Measurements from ENCODE around the gene TBC1D8B.

GRCh38 chrX:106159553-106159946, 8.6 kb upstream of the PWWP3B start:
- PRO-cap: no peak
- RAMPAGE, long total RNA, 2 experiments: no peak in any of the 2 experiments

DNA sequence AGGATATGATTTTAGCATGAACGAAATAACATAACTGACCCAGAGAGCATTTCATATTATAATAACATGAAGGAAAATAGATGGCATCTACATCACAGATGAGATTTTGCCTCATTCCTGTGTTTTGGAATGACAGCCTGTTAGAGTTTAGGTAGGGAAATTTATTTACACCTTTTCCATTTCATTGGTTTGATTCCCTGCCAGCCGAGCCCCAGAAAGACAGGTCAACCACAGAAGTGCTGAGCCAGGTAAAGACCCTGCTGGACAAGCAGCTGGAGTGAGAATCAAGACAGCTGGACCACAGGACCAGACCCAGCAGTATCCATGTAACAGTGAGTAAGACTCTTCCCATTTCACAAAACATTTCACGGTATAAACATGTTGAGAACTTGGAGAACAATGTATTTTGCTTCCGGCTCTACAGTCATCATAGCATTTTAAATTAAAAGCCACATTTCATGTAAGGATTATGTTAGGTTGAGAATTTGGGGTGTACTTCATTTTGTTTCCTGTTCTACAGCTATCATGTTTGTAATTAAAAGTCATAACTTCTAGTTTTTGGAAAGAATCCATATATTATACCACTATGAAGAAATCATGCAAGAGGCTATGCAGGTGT, 2.8 kb downstream of the PWWP3B start:
- PRO-cap: no peak
- RAMPAGE, long total RNA, 2 experiments: no peak in any of the 2 experiments

- PRO-cap: no peak
- RAMPAGE, long total RNA, 2 experiments: no peak in any of the 2 experiments
These were observed 170.1 kb downstream of the PWWP3B start for GRCh38 chrX:106338240-106338651.

GRCh38 chrX:106693398-106694151, 32.9 kb upstream of the RNF128 start:
- PRO-cap: no peak
- RAMPAGE, long total RNA, 2 experiments: no peak in any of the 2 experiments

DNA sequence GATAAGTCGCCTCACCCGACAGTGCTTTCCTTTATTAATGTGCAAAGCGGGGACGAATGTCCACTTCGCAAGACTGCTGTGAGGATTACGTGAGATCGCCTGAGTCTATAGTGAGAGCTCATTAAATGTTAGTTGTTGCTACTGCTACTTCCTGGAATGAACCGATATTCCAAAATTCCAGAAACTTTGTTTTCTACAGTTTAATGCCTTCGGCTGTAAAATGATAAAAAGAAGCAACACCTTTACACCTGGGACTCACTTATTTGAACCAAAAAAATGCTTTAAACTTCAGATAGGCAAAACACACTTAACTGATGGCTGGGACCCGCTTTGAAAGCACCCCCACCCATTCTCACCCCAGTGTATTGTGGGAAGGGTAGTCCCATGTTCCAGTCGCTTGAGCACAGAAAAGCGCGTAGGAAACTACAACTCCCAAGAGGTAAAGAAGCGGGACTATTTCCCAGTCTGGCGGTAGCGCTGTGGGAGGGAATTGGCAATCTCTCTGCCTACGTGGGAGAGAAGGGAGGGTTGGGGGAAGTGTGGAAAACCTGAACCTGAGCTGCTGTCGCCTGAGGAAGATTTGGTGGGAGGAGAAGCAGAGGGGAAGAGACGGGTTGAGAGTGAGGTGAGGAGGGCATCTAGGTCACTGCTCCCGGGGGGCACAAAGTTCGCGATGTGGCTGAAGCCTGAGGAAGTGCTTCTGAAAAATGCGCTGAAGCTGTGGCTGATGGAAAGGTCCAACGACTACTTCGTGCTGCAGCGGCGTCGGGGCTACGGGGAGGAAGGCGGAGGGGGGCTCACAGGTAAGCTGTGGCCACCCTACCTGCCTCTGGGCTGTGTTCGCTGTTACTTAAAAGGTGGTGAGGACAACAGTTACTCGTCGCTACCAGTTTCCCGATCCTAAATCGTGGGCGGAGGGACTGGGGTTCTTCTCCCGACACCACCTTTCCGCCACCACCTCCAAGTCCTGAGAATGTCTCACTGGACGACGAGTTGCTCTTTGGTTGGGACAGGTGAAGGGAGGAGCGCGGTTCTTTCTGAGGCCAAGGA, at the start of gene TBC1D8B:
Gene TBC1D8B (plus strand): TSS at position 493 of the 1,050 bp plus-strand sequence.
- PRO-cap: bidirectional peak, plus-strand start at position 516 of the sequence, minus-strand start at position 351 of the sequence
- RAMPAGE, long total RNA, 2 experiments: start-site peak on the plus strand in 2 of 2 experiments, centred at positions 559 to 562 of the sequence, 22 to 95 reads per replicate

- PRO-cap: no peak
- RAMPAGE, long total RNA, 2 experiments: no peak in any of the 2 experiments
These were observed 1.5 kb downstream of the RIPPLY1 start for GRCh38 chrX:106901305-106902339.

- PRO-cap: no peak
- RAMPAGE, long total RNA, 2 experiments: no peak in any of the 2 experiments
These were observed 531 bp downstream of the NUP62CL start for GRCh38 chrX:107205610-107206194.

- PRO-cap: no peak
- RAMPAGE, long total RNA, 2 experiments: no peak in any of the 2 experiments
These were observed 118.4 kb downstream of the DNAAF6 start for GRCh38 chrX:107324812-107325193.

DNA sequence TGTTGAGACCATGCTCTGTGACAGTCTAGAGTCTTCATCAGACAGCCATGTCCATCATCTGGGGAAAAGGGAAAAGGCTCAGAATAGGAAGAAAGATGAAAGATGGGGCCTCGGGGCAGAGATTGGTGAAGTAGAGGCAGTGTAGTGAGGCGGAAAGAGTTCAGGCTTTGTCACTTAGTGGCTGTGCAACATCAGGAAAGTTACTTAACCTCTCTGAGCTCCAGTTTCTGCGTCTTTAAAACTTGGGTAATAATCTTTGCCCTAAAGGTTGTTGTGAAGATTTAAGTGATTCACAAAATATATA, 46.8 kb downstream of the PRPS1 start:
- PRO-cap: no peak
- RAMPAGE, long total RNA, 2 experiments: no peak in any of the 2 experiments

- PRO-cap: no peak
- RAMPAGE, long total RNA, 2 experiments: no peak in any of the 2 experiments
These were observed 49.6 kb downstream of the PRPS1 start for GRCh38 chrX:107677795-107678472.

DNA sequence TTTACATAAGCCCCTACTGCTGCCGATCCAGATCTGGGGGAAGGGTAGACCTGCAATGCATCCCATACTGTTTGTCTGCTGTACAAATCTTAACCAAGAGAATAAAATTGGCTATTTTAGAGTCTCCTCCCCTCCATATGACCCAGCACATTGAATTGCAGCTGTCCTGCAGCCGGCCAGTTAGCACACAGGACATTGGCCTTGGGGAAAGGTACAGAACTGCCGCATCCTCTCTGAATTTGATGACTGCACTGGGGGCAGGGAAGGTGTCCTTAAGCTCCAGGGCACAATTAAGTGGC, 60.5 kb downstream of the TSC22D3 start:
- PRO-cap: no peak
- RAMPAGE, long total RNA, 2 experiments: no peak in any of the 2 experiments

- PRO-cap: bidirectional peak, plus-strand start at chrX:107717185, minus-strand start at chrX:107717062
- RAMPAGE, long total RNA, 2 experiments: start-site peak on the minus strand in 1 of 2 experiments, at chrX:107716985-107717062 at its widest, 9,123 reads per replicate
These were observed 58.9 kb downstream of the TSC22D3 start for GRCh38 chrX:107716643-107717124.

DNA sequence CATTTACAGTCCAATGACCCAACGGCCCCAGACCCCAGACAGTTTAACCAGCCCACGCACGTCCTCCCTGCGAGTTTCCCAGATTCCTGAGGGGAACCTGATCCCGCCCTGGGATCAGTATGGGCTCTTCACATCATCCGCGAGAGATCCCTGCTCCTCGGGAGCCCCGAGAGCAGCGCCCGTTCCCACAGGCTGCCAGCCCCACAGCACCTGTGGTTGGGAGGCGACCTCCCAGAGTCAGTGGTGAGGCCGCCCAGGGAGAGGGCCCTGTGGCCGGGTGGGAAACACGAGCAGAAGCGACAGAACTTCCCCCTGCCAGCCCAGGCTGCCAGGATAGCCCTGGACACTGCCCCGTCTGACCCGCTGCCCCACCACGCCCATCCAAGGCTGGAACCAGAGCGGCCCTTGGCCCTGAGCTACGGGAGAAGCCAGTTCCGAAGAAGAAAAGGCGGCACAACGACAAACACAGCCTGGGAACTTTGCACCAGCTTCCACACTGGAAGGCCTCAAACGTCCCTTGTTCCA, 32.8 kb downstream of the TSC22D3 start:
- PRO-cap: no peak
- RAMPAGE, long total RNA, 2 experiments: no peak in any of the 2 experiments

DNA sequence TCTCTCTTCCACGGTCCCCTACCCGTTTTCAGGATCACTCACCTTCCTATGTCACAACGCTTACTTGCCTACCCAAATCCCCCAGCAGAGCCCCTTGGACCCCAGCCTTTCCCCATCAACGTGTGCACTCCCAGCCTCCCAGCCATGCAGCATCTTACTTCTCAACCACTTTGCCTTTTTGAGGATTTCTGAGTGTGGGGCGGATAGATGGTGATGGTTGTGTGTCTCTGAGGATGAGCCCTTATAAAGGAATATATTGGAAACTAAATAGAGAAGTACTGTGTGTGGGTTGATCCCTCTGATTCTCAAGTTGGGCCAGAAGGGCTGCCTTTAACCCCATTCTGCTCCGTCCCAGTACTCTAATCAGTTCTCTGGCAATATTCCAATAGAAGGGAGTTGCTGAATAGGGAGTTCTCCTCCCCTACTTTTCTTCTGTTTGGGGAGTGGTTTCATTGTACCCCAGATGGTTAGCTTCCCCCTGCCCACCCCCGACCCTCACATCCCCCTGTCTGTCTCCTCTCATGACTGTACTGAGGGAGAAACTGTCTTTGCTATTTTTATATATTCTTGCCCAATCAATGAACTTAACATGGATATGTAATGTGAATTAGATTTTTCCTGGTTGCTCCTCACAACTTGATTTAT, 1.7 kb downstream of the MID2 start:
- PRO-cap: no peak
- RAMPAGE, long total RNA, 2 experiments: no peak in any of the 2 experiments

DNA sequence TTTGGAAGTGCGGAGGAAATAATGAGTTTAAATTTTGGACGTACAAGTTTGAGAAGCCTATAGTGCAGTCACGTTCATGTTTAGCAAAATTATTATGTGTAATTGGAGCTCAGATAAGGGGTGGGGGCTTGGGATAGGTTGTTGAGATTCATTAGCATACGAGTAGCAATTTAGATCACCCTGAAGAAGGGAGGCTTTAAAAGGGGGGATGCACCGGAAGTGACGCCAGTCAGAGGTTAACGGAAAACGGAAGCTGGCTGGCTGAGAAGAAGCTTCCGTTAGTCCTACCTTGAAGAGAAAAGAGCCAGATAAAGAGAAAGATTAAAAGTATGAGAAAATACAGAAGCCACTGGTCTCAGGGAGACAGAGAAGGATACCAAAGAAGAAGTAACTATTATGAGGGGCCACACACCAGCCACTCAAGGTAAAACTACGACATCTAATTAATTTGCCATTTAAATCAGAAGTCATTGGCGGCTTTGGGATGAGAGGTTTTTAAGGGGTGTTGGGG, 1.0 kb upstream of the NXT2 start:
- PRO-cap: no peak
- RAMPAGE, long total RNA, 2 experiments: no peak in any of the 2 experiments

DNA sequence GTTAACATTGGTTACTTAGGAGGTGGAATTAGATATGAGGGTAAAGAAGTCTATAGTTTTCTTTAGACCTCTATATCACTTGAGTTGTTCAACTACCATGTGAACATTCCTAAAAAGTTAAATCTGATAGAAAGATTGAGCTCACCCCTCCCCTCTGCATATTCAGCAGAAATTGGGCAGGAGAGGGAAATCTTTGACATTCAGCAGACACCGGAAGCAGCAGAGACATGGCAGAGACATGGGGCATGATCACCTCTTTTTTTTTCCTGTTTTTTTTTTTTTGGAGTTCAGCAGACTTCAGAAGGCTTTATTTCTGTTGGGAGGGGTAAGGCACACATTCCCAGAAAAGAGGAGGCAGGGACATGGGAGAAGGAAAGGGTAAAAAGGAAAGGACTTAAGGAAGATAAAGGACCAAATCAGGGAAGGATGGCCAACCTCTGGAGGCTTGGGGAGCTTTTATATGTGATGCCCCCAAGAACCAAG, 34.2 kb downstream of the KCNE5 start:
- PRO-cap: unidirectional peak, plus-strand start at position 274 of the sequence
- RAMPAGE, long total RNA, 2 experiments: no peak in any of the 2 experiments

GRCh38 chrX:109689135-109689763, 43.8 kb downstream of the ACSL4 start:
- PRO-cap: no peak
- RAMPAGE, long total RNA, 2 experiments: no peak in any of the 2 experiments

GRCh38 chrX:109848188-109849002, 115.3 kb upstream of the ACSL4 start:
- PRO-cap: no peak
- RAMPAGE, long total RNA, 2 experiments: no peak in any of the 2 experiments

DNA sequence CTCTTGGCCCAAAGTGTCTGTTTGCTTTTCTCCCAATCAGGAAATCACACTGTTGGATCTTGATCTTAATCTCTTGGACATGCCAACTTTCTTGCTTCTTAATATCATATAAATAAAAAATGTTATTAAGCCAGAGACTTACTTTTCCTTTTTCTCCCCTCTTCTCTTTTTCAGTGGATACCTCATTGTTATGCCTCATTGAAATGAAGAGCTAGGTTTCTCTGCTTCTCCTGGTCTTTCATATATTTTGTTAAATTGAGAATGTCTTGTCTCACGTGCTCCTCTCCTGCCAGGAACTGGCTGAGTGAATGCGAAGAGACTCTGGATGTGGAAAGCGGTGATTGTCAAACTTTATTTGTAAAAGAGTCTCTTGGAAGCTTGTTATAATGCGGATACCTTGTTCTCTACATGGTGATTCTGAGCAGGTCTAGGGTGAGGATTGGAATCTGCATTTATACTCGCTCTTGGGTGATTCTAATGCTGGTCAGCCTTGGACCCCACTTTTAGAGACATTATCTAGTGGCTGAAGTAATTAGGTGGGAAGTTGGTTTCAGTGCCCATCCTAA, 7.3 kb downstream of the TMEM164 start:
- PRO-cap: no peak
- RAMPAGE, long total RNA, 2 experiments: no peak in any of the 2 experiments

GRCh38 chrX:110020029-110020774, 17.3 kb downstream of the TMEM164 start:
- PRO-cap: no peak
- RAMPAGE, long total RNA, 2 experiments: no peak in any of the 2 experiments